ENCODE measurements around a stretch of chr1.

DNA sequence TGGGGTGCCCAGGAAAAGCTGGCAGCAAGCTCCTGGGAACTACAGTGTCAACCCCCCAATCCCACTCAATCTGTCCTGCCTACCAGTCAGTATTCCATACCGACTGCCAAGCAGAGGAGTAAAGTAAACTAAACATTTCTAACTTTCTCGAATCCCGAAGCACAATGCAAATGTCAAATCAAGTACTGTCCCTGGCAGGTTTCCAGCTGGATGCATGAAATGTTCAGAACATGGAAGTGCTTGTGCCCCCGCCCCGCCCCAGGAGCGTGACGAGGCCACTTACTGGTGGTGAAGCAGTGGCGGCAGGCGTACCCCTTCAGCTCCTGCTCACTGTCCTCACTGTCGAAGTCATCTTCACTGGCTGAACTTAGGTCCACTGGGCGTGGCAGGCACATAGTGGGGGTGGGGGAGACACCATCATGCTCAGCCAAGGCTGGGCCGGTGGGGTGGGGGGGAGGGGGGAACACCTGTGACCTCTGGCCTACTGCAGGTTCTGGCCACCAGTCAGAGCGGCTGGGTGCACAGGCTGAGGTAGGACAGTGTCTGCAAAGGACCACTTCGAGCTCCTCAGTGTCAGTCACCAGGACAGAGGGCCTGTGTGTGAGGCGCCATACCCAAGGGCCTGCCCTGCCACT is 46.7 kb downstream of the SLC45A1 start:
- PRO-cap, 2 experiments, result no peak in any of the 2 experiments
- RAMPAGE, long total RNA, 5 experiments, result no peak in any of the 5 experiments

GRCh38 chr1:8370479-8370884 is 52.6 kb downstream of the SLC45A1 start:
- PRO-cap, 2 experiments, result no peak in any of the 2 experiments
- RAMPAGE, long total RNA, 5 experiments, result no peak in any of the 5 experiments

GRCh38 chr1:8378450-8379054 is 60.6 kb downstream of the SLC45A1 start:
- PRO-cap, 2 experiments, result peak in 1 of 2 experiments; most common plus-strand start chr1:8378579 (in 1)
- RAMPAGE, long total RNA, 5 experiments, result no peak in any of the 5 experiments

DNA sequence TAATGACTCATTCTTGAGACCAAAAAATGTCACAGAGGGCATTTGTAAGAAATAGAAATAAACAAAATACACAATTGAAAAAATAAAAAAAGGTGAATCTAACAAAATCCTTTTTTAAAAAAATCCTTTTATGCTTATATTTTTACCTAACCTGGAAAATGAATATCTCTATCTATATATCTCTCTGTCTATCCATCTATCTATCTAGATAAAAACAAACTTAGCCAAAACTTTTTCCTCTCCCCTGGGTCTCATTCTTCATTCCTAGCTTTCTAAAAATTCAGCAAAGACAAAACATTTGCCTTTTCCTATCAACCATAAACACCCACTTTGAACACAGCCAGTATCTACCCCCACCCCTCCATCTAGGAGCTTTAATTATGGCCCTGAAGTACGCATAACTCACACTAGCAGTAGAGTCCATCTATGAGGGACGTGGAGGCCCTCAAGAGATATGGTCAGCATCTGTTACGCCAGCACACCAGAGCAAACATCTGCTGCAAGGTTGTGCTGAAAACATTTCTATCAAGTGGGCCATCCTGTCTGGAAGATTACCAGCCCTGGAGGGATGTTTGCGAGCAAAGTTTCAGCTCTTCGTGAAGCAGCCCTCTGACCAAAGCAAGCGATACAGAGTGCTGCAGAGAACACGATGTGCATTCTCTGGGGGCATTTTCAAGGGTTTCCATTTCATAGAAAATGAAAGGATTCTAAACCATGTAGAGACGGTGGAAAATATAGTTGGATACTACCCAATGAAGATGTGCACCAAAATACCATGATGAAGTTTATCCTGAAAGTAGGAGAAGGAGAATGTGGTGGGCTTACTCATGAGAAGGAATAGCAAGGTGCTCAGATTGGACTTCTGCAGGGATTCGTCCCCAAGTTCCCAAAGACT is 74.6 kb downstream of the SLC45A1 start:
- PRO-cap, 2 experiments, result no peak in any of the 2 experiments
- RAMPAGE, long total RNA, 5 experiments, result no peak in any of the 5 experiments

GRCh38 chr1:8452042-8452480 is 134.1 kb downstream of the SLC45A1 start:
- PRO-cap, 2 experiments, result no peak in any of the 2 experiments
- RAMPAGE, long total RNA, 5 experiments, result no peak in any of the 5 experiments

DNA sequence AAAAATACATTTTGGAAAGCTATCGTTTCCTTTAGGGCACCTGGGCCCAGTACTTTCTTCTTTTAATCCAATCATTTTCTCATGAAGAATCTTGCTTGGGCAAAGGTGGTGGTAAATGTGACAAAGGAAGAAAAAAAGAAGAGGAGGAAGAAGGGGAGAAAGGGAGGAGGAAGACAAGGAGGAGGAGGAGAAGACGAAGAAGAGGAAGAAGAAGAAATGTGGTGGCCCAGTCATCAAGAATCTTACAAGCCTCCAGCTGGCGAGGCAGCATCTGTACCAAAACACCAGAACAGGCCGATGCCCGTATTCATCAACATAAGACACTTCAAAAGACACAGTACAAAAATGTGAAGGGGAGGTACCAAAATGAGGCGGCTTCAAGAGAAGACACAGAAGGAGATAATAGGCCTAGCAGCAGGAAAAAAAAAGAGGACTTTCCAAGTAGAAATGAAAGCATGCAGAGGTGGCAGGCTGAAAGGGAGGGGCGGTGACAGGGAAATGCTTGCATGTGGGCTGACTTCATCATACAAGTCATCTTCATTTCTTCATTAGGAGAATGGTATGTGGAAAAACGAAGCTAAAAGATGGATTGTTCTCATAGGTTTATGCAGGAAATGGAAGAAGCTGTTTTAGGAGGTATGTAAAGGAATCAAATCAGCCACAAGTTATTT is 192.1 kb downstream of the SLC45A1 start:
- PRO-cap, 2 experiments, result no peak in any of the 2 experiments
- RAMPAGE, long total RNA, 5 experiments, result no peak in any of the 5 experiments

GRCh38 chr1:8604113-8604703 is 213.2 kb downstream of the RERE start:
- PRO-cap, 2 experiments, result no peak in any of the 2 experiments
- RAMPAGE, long total RNA, 5 experiments, result no peak in any of the 5 experiments

GRCh38 chr1:8652429-8653118 is 164.9 kb downstream of the RERE start:
- PRO-cap, 2 experiments, result no peak in any of the 2 experiments
- RAMPAGE, long total RNA, 5 experiments, result no peak in any of the 5 experiments

DNA sequence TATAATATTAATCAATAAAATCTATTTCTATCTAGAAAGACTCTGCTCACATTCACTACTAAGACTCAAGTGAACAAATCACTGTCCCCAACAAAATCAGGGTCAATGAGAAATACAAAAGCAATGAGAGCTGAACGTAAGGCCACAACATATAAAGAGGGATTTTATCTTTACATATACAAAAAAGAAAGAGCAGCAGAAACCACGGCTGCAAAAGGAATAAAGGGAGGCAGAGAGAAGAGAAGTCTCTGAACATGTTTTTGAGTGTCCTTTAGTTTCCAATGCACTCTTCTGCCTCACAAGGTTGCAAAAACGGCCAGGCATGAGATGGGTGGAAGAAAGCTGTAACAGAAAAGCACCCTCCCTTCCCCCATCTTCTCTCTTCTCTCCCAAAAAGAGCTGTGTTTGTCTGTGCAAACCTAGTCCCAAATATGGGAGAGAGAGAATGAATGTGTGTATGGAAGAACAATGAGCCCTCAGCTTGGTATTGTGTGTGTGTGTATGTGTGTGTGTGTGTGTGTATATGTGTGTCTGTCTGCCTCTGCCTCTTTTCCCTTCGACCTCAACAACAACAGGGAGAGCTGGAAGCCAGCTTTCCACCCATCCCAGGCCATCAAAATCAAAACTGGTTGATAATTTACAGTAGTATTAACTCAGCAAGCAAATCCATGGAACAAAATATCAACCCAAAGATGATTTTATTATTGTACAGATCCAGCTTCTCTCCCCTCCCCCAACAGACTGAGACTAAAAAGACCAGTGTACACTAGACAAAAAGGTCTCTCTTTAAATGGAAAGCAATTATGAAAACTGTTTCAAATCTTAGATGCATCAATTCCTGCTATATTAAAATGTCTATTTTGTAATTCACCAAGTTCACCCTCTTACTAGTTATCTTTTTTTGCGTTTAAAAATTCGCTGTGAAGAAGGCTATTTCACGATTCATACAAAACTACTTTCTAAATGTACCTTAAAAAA is 1.8 kb downstream of the RERE start:
- PRO-cap, 2 experiments, result no peak in any of the 2 experiments
- RAMPAGE, long total RNA, 5 experiments, result no peak in any of the 5 experiments

DNA sequence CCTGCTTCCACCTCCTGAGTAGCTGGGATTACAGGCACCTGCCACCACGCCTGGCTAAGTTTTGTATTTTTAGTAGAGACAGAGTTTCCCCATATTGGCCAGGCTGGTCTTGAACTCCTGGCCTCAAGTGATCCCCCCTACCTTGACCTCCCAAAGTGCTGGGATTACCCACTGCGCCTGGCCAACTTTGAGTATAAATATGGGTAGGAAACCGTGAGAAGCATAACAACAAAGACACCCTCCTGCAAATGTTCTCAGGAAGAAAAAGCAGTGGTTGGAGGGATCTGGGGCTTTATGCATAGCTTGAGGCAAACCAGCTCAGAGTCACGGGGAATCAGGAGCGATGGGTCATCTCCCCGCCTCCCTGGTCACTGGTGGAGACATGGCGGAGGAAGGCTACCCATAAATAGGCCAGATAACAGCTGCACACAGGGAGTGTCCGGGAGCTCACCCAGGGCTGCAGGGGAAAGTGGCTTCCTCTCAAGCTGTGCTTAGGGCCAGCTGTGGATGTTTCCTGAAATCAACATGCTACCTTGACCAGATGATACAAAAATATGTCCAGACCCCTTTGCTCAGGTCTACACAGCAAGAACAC is 26.9 kb upstream of the RERE start:
- PRO-cap, 2 experiments, result no peak in any of the 2 experiments
- RAMPAGE, long total RNA, 5 experiments, result no peak in any of the 5 experiments

- PRO-cap, 2 experiments, result no peak in any of the 2 experiments
- RAMPAGE, long total RNA, 5 experiments, result no peak in any of the 5 experiments
Observed at GRCh38 chr1:8943389-8944005, 2.2 kb upstream of the CA6 start.

- PRO-cap, 2 experiments, result no peak in any of the 2 experiments
- RAMPAGE, long total RNA, 5 experiments, result no peak in any of the 5 experiments
Observed at GRCh38 chr1:8977210-8977418, 31.4 kb downstream of the CA6 start.

GRCh38 chr1:9121969-9122525 is 6.9 kb downstream of the GPR157 start:
- PRO-cap, 2 experiments, result no peak in any of the 2 experiments
- RAMPAGE, long total RNA, 5 experiments, result no peak in any of the 5 experiments

GRCh38 chr1:9142964-9143676 is 14.2 kb upstream of the GPR157 start:
- PRO-cap, 2 experiments, result no peak in any of the 2 experiments
- RAMPAGE, long total RNA, 5 experiments, result no peak in any of the 5 experiments

DNA sequence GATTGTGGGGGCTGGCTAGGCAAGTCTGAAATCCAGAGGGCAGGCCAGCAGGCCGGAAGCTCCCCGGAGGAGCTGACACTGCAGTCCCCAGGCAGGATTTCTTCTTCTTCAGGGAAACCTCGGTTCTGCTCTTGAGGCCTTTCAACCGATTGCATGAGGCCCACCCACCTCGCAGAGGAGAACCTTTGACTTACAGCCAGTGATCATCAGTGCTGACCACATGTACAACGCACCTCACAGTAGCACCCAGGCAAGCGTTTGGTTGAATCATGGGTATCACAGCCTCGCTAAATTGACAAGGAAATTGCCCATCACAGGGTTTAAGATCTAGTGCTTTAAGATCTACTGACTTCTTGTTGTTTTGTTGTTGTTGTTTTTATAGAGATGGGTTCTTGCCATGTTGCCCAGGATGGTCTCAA is 23.7 kb upstream of the GPR157 start:
- PRO-cap, 2 experiments, result no peak in any of the 2 experiments
- RAMPAGE, long total RNA, 5 experiments, result no peak in any of the 5 experiments

GRCh38 chr1:9181153-9181818 is 52.4 kb upstream of the GPR157 start:
- PRO-cap, 2 experiments, result no peak in any of the 2 experiments
- RAMPAGE, long total RNA, 5 experiments, result no peak in any of the 5 experiments

DNA sequence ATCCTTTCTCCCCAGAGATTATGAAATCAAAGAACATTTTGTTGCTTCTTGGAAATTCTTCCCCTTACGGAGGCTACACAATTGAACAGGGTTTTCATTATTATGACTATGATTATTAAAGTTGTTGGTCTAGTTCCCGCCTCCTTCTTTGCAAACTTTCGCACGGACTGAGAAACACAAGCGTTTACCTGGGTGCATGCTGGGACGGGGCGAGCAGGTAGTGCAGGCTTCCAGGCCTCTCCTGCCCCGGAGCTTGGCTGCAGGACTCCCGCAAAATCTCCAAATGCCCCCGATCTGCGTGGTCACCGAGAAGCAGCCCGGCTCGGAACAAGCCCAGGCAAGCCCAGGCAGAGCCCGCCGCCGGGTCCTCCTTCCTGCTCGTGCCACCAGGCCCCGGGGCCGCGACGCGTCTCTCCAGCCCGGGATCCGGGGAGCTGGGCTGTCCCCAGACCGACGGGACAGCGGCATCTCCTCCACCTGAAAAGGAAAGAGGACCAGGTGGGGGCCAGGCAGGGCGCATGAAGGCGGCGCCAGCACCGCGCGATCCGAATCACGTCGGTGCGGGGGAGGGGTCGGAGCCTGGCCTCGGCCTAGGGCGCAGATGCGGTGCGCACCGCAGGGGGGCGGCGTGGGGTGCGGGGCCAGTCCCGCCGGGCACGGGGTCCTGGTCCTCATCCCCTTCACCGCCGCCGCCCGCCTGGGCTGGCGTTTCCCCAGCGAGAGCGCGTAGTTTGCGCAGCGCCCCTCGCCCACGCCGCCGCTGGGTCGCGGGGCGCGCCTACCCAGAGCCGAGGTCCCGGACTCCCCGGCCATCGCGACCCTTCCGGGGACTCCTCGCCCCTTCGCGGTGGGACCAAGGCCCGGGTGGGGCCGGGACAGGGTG is 52.5 kb upstream of the H6PD start:
- PRO-cap, 2 experiments, result peak in 2 of 2 experiments; most common plus-strand start position 618 of the sequence (in 1); most common minus-strand start position 552 of the sequence (in 2)
- RAMPAGE, long total RNA, 5 experiments, result start-site peak on the plus strand in 2 of 5 experiments, centred at positions 366 to 370 of the sequence, 7 to 26 reads per replicate; start-site peak on the minus strand in 2 of 5 experiments, centred at positions 494 to 501 of the sequence, 10 to 25 reads per replicate

DNA sequence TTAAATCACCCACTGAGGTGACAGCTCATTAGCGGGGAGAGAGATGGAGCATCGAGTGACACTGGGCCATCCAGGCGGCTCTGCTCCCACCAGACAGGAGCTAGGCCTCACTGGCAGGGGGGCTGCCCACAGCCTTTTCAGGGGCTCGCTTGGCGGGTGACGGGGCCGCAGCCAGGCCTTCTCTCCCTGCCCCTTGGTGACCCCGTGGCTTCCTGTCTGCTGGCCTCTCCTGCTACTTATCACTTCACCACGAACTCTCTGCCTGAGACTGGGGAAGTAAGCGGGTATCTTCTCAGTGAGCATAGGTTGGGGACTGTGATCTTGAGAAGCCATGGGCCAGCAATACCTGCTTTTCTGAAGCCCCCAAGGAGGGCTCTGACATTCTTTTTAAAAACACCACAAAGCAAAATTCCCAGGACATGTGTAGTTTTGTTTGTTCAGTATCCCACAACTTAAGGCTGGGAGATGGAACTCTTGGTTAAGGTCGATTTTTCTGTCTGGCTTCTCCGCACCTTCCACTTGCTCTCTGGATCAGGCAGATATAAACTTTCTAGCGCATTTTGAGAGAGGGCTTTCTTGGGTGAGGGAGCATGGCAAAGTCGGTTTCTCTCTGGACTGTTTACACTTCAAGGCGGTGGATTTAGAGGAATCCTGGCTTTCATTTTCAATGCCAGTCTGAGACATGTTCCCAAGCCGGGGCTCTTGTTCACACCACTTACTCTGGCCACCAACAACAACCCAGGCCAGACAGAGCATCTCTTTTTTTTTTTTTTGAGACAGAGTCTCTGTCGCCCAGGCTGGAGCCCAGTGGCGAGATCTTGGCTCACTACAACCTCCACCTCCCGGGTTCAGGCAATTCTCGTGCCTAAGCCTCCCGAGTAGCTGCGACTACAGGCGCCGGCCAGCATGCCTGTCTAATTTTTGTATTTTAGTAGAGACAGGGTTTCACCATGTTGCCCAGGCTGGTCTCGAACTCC is 26.3 kb upstream of the SPSB1 start:
- PRO-cap, 2 experiments, result no peak in any of the 2 experiments
- RAMPAGE, long total RNA, 5 experiments, result no peak in any of the 5 experiments

GRCh38 chr1:9294366-9294944 is 1.8 kb downstream of the SPSB1 start:
- PRO-cap, 2 experiments, result peak in 2 of 2 experiments; most common plus-strand start chr1:9294760 (in 1); most common minus-strand start chr1:9294544 (in 1)
- RAMPAGE, long total RNA, 5 experiments, result no peak in any of the 5 experiments

GRCh38 chr1:9332008-9332798 is 39.5 kb downstream of the SPSB1 start:
- PRO-cap, 2 experiments, result no peak in any of the 2 experiments
- RAMPAGE, long total RNA, 5 experiments, result no peak in any of the 5 experiments